Neural progenitor cell (in vitro differentiated cells): ENCODE measurements around the genes RNF31, KHNYN, SDR39U1 and CMA1.

DNA sequence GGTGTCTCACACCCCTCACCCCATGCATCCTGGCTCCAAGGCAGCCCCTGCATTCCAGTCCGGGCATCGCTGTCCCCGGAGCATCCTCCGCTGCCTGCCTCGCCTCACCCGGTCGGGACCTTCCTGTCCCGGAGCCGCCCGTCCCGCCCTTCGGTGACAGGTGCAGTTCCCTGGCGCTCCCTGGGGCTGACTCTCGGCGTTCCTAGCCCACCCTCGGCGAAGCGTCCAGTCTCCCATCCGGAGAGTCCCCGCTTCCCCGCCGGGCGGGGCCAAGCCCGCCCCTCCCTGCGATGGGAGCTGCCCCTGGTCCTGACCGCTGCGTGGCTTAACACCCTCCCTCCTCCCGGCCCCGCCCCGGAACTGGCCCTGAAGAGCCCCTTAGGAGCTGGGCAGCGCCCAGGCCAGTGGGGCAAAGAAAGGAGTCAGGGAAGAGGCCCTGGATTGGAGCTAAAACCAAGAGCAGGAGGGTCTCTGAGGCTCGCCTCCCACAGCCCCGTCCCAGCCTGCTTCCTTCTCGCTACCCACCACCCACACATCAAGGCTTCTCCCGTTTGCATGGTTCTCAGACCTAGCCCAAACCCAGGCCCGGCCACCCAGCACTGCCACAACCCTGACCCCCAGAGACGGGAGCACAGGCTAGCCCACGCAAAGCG, 596 bp downstream of the CARMIL3 start:
- RAMPAGE, long total RNA: no peak

DNA sequence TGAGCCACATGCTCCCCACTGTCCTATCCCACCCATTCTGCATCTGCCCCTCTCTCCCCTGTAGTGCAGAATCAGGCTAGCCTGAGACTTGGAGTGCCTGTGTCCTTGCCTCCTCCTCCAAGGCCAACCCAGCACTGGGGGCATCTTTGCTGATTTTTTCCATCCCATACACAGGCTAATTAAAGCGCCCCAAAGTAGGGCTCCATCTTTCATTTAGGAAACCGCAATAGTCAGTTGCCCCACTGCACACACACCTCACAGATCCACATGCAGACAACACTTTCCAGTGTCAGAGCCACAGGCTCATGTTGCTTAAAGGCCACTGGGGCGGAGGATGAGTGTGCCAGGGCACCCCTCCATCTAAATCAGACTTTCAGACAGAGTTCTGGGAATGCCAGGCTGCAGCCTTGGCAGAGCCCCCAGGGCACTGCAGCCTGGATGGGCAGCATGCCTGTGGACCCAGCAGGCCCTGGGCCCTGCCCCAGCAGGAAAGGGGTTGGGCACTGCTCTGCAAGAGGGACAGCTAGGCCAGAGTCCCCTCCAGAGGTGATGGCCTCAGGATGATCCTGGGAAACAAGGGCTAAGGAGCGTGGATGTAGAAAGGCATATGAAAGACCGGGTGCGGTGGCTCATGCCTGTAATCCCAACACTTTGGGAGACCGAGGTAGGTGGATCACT, 3.7 kb upstream of the CPNE6 start:
- RAMPAGE, long total RNA: no peak

DNA sequence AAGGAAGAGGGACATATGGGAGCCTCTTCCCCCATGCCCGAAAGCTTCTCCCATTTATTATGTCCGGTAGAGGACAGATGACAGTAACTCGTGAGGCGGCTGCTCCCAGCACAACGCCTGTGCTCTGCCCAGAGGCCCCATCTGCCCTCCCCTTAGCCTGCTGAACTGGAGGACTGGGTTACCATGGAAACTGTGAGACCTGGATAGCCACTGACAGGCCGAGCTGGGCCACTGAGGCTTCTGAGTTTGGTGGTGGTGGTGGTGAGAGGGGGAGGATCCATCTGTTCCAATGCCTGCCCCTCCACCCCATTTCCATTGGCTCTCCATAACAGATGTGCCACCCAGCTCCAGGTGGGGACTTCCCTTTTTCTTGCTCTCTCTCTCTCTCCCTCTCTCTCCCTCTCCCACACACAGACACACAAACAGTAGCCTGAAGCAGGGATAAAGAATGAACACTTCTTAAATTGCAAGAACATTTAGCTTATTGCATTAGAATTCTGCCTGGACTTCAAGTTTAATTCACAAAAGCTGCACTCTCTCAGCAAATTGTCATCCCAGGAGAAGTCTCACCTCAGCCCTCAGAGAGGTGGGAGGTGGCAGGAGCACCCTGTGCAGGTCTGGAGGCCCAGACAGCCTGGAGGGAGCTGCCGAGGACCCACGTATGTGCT, 8.4 kb downstream of the CPNE6 start:
- RAMPAGE, long total RNA: no peak

DNA sequence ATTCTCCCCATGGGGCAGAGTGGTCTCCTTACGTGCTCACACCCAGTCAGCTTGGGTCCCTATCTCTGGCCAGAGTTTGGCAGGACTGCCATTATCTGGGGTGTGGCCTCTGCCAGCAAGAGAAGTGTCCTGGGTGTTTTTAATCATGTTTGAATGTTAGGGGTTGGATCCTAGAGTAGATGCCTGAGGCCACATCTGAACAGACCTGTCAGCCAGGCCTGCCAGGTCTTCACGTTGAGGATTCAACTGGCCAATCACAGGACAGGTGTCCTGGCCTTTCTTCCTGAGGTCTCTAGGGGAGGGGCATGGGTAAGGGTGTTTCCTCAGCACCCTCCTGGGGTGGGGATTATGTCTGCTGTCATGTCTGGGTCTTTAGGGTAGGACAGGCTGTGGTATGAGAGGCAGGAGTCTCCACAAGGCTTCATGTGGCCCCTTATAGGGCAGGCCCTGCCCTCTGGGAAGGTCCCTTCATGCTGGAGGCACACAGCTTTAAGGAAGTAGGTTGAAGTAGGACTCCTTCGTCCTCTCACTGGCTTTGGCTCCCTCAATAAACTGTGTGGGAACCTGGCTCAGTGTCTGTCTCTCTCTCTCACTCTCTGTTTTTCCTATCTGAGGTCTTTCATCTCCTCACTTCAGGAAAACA, 6.9 kb upstream of the FITM1 start:
- RAMPAGE, long total RNA: no peak

GRCh38 chr14:24147416-24147901, at the start of gene RNF31:
Gene RNF31 (plus strand): TSS chr14:24147498.
- RAMPAGE, long total RNA: no peak

- RAMPAGE, long total RNA: no peak
These were observed 738 bp downstream of the RNF31 start for GRCh38 chr14:24147902-24148569.

DNA sequence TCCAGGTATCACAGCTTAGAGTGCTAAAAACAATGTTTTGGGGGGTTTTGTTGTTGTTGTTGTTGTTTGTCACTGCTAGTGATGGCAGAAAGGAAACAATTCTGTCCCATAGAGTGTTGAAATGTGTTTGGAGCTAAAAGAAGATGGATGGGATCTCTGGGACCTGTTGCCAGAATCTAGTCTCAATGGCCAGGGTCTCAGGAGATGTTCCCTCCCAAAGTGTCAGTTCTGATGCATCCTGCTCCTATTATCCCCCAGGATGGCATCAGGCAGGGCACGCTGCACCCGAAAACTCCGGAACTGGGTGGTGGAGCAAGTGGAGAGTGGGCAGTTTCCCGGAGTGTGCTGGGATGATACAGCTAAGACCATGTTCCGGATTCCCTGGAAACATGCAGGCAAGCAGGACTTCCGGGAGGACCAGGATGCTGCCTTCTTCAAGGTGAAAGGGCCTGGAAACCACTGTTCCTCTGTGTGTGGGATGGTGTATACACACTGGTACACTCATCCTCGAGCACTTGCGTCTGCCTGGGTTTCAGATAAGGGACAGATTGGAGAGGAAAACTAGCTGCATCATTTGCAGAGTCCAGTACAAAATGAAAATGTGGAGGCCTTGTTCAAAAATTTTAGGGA, 936 bp downstream of the IRF9 start:
- RAMPAGE, long total RNA: no peak

GRCh38 chr14:24233347-24233886, 688 bp downstream of the GMPR2 start:
- RAMPAGE, long total RNA: no peak

GRCh38 chr14:24278903-24279955, 7.8 kb upstream of the RABGGTA start:
- RAMPAGE, long total RNA: no peak

DNA sequence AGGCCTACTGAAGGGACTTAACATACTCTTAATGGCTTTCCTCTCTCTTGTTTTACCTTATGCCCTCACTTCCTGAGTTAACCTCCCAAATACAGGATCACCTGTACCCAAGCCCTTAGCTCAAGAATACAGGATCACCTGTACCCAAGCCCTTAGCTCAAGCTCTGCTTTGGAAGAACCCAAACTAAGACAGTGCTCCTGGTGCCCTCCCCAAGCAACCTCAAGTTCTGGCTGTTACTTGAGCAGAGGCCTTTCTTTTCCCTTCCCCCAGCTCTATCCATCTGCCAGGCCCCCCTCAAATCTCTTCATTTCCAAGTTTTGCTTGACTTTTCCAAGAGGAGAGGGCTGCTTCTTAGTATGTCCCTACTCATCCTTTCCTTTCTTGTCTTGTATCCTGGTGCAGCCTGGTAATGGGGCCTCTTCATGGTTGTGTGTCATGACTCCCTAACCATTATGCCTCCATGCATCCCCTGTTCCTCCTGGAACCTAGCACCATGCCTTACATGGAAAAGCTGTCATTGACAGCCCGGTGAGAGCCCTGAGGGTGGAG, 687 bp upstream of the LTB4R2 start:
- RAMPAGE, long total RNA: no peak

DNA sequence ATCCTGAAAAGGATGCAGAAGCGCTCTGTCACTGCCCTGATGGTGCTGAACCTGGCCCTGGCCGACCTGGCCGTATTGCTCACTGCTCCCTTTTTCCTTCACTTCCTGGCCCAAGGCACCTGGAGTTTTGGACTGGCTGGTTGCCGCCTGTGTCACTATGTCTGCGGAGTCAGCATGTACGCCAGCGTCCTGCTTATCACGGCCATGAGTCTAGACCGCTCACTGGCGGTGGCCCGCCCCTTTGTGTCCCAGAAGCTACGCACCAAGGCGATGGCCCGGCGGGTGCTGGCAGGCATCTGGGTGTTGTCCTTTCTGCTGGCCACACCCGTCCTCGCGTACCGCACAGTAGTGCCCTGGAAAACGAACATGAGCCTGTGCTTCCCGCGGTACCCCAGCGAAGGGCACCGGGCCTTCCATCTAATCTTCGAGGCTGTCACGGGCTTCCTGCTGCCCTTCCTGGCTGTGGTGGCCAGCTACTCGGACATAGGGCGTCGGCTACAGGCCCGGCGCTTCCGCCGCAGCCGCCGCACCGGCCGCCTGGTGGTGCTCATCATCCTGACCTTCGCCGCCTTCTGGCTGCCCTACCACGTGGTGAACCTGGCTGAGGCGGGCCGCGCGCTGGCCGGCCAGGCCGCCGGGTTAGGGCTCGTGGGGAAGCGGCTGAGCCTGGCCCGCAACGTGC, 4.6 kb downstream of the LTB4R start:
- RAMPAGE, long total RNA: no peak

DNA sequence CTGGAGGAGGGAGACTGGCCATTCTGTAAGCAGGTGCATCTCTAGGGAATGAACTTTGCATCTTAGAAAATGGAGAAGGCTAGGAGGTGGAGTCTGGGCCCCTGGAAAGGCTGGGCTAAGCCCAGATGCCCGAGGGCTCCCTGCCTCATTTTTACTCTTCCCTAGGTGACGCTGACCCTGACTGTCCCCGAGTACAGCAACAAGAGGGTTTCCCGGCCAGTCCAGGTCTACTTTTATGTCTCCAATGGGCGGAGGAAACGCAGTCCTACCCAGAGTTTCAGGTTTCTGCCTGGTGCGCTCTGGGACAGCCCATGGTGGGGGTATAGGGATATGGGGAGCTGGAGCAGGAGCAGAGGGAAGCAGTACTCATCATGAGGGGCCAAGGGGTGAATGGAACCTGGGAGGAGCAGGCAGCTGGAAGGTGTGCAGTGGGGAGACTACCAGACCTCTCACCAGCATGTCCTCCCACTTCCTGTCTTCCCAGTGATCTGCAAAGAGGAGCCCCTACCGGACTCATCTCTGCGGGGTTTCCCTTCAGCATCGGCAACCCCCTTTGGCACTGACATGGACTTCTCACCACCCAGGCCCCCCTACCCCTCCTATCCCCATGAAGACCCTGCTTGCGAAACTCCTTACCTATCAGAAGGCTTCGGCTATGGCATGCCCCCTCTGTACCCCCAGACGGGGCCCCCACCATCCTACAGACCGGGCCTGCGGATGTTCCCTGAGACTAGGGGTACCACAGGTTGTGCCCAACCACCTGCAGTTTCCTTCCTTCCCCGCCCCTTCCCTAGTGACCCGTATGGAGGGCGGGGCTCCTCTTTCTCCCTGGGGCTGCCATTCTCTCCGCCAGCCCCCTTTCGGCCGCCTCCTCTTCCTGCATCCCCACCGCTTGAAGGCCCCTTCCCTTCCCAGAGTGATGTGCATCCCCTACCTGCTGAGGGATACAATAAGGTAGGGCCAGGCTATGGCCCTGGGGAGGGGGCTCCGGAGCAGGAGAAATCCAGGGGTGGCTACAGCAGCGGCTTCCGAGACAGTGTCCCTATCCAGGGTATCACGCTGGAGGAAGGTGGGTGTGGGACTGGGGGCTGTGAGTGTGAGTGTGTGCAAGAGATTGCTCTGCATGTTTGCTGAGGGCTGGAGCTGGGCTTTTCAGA, 8.2 kb downstream of the NFATC4 start:
- RAMPAGE, long total RNA: no peak

DNA sequence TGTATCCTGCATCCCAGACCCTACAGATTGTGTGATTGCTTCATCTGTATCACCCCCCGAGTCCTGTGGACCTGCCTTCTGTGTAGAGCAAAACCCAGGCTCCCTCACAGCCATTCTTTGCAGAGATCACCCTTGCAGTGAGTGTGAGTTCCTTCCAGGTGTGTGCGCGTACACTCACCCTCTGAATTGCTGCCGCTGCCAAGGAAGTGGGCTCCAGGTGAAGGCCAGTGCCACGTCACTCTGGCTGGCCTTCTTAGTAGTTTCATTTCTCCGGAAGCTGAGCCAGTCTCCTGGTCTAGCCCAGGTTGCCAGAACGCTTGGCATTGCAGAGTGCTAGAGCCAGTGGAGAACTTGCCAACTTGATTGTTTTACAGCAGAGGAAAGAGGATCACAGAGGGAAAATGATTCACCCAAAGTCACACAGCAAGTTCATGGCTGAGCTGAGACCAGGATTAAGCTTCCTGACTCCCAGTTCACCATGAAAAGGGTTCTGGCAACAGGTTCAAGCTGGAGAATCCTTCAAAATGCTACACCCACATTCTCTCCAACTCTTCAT, 11.0 kb downstream of the CBLN3 start:
- RAMPAGE, long total RNA: no peak

DNA sequence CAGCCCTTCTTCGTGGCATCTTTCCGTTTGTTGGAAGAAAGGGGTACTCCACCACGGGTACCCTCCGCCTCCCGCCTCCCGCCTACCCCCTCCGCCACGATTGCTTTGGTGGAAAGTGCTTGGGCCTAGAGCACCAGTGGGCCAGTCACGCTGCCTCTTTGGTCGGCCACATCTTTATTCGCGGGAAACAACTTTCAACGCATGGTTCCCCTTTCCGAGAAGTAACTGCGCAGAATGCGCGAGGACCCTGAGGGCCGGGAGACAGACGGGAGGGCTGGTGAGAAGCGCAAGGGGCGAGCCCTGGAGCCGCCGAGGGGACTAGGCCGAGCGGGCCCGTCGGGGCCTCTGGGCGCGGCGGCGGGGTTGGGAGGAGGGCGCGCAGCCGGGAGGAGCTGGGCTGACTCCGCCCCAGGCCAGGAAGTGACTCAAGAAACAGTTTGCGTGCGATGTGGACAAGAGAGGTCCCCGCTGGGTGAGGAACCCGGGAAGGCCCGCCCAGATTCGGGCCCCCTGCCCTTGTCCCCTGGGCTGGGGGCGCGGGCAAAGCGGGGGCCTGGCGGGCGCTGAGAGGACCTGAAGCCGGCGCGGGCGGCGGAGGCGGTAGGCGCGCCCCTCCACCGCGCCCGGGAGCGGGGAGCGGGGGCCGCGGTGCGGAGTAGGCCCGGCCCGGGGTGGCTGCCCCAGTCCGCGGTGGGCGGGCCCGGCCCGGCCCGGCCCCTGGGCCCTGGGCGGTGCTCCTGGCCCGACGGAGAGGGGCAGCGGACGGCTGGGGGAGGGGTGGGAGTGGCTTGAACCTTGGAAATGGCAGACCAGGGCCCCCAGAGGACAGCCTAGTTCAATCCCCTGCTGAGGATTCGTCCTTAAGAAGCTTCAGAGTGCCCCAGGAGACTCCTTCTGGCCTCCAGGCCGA, at the start of gene KHNYN:
Gene KHNYN, plus strand, starts transcription at position 435 of the 910 bp plus-strand sequence.
- RAMPAGE, long total RNA: no peak

DNA sequence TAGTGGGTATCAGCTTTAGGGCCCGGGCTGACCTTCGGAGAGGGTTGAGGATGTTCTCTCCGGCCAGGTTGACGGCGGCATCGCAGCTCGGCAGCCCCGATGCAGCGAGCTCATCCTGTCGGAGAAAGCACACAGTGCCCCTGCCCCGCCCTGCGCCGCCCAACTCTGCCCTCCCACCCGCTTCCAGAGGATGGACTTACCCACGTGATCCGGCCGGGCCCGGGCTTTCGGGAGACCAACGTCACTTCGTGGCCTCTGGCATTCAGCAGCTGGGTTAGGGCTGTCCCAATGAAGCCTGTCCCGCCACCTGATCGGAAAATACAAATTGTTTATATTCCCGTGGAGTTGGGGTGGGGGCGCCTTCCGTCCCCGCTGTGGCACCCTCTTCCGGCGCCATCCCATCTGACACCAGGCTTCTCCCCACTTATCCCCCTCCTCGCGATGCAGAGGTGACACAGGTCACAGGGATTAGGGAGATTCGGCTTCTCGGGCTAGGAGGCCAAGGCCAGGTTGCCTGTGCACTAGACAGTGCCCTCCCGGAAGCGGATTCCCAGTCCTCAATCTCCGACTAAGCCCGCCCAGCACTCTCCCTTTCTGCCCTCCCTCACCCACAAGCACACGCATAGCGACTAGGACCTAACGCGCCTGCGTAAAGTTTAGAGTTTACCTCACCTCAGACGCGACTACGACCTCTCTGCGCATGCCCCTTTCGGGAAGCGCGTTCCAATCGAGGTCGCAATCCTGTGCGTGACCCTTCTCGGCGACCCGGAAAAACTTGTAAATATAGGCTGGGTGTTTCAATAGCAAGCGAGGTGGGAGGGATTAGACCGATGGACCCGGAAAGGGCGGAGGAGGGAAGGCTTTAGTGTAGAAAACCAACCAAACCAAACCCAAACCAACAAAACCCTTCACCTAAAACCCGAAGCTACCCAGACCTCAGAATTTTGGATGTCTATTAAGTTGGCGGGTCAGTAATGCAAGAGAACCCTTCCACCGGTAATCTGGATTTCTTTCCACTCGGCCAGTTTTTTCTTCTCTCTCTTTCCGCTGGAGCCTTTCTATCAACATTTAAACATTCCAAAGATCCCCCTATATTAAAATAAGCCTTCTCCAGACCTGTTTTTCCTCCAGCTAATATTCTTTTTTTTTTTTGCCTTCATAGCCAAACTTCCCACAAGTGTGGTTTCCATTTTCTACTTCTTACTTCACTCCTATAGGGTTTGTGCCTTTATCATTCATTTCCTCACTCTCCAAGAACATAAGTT, at the start of gene SDR39U1:
Gene SDR39U1, minus strand, starts transcription at position 631 of the 1,265 bp plus-strand sequence.
- RAMPAGE, long total RNA: no peak

DNA sequence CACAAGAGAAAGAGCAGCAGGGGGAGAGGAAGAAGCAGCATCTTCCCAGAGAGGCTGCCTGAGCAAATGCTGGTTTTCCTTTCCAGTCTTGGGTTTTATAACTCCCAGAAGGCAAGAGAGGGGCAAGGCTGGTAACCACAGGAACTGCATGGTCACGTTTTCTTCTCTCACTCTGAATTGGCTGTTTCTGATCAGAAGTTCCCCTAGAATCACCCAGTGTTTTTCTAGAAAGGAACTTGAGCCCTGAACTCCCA, at the start of gene CMA1:
Gene CMA1, minus strand, starts transcription at position 71 of the 254 bp plus-strand sequence.
- RAMPAGE, long total RNA: no peak

- RAMPAGE, long total RNA: no peak
These were observed 28.7 kb upstream of the GZMB start for GRCh38 chr14:24662684-24663169.

DNA sequence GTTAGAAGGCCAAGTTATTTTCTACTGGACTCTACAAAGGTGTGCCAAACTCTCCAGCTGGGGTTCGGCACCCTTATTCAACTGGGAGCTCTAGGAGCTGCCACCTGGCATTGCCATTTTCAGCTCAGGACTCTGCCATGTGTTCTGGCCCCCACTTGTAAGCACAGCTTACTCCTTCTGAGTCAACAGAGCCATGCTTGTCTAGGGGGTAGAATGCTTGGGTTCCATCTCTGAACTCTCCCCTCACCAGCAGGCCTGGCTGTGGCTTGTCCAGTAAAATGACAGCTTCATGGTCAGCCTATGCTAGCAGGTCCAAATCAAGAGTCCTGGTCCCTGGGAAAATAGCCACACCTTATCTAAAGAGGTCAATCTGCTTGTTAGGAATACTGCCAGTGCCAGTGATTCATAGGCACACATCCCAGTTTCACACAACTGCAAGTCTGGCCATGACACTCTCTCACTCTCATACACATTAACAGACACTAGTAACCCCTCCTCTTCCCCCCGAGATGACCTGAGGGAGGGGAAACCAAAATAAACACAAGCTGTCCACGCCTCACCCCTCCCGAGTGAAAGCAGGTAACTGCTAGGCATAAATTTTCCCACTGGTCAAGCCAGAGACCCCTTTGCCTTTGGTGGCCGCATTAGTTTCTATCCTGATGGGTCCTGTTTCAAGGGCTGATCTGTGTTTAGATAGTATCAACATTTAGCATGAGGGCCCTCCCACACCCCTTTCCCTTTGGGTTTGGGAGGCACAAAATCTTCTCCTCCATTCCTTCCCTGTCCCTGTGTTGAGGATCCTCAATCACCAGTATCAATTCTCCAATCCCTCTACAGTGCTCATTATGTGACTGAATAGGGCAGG, 182.3 kb upstream of the GZMB start:
- RAMPAGE, long total RNA: no peak

GRCh38 chr14:24907805-24909169, 141.7 kb downstream of the STXBP6 start:
- RAMPAGE, long total RNA: no peak

DNA sequence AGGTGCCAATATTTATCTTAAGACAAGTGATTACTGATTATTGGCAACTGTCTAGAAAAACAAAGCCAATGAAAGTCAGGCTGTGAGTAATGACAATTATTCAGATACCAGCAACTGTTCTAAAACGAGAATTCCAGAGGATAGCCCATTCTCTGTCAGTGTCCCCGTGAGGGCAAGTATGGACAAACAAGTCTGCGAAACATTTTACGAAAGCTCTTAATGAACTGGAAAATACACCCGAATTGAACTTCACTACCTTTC, 75.8 kb downstream of the STXBP6 start:
- RAMPAGE, long total RNA: no peak